Epithelial cell of proximal tubule (primary cell): ENCODE data around the gene CDS2.

GRCh38 chr20:4925343-4926015 is 75.8 kb downstream of the SLC23A2 start:
- RAMPAGE, long total RNA: no peak
- RRBS: no CpG with 5 or more reads among the region's 13 CpGs

DNA sequence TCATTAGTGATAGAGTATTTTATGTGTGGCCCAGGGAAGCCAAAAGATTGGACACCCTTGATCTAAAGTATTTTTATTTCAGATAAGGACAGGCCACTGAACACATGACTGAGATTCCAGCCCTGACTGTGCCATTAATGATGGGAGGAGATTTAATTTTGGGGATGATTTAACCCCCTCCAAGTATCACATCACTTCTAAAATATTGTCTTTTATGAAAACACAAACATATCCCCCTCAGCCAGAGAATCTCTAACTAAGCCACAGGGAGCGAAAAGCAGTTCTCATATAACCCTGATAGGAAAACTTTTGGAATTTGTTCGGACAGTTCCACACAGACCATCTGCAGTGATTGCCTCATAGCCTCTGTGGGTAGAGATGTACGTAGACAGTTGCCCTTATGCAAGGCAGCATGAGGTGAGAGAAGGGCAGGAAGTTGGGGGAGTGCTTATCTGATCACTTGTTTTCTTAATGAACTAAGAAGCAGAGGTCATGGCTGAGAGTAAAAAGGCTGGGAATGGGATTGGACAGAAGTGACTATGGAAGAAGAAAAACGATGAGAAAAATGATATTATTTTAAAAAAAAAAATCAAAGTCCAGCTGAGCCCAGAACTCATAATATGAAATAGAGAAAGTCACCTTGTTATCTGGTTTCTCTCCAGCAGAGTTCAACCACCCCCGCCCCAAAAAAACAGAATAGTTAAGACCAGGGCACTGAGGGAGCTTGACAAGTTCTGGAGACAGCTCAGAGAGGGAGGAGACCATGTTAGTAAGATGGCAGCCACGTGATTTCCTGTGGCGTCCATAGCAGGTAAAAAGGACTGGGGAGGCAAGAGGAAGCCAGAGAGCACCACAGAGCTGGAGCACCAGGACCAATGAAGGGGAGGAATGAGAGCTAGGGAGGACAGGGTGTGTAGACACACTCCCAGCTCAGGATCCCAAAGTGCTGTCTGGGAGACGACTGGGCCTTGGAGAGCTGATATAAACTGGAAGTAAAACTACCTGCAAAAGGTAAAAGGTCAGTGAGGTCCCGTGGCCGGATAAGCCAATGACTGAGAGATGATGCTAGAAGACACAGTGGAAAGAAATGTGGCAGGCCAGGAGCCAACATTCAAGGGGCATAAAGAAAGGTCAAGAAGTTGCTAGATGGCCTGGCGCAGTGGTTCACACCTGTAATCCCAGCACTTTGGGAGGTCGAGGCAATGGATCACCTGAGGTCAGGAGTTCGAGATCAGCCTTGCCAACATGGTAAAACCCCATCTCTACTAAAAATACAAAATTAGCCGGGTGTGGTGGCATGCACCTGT is 39.3 kb downstream of the SLC23A2 start:
- RAMPAGE, long total RNA: no peak
- RRBS: no CpG with 5 or more reads among the region's 14 CpGs

GRCh38 chr20:5000127-5001172 is 860 bp downstream of the SLC23A2 start:
- RAMPAGE, long total RNA: no peak
- RRBS: 2% methylated on average over 12 of the region's 55 CpGs

DNA sequence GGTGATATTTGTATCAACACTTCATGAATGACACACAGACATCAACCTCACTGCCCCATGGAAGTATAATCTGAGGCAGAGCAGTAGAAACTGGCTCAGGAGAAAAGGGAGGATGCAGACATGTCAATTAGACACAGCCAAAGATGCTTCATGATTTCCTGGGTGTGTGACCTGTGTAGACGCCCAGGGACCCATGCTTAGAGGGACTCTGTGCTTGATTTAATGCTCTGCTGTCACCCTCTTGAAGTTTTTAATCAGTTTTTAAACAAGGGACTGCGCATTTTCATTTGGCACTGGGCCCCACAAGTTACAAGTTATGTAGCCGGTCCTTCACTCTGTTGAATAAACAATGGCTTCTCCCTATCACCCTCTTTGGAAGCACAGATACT is 34.9 kb downstream of the TMEM230 start:
- RAMPAGE, long total RNA: no peak
- RRBS: no CpG with 5 or more reads among the region's 3 CpGs

- RAMPAGE, long total RNA: no peak
- RRBS: 1% methylated on average over 69 of the region's 98 CpGs
Measured at GRCh38 chr20:5126644-5127410, at the start of gene CDS2. TSS of gene CDS2 (plus strand) at chr20:5127008.

GRCh38 chr20:5547420-5548254 is 63.2 kb downstream of the GPCPD1 start:
- RAMPAGE, long total RNA: no peak
- RRBS: no CpG with 5 or more reads among the region's 8 CpGs

- RAMPAGE, long total RNA: no peak
- RRBS: no CpG with 5 or more reads among the region's 1 CpG
Measured at GRCh38 chr20:5833362-5833711, 78.0 kb upstream of the CHGB start.

DNA sequence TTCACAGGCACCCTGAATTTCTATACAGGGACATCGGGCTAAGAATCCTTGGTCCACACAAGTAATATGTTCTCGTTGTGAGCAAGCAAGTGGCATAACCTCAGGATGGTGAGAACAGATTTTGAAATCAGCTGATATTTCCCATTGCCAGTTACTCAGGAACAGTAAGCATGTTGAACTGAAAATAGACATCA is 48.7 kb upstream of the CHGB start:
- RAMPAGE, long total RNA: no peak
- RRBS: no CpG with 5 or more reads among the region's 2 CpGs

- RAMPAGE, long total RNA: no peak
- RRBS: no CpG with 5 or more reads among the region's 5 CpGs
Measured at GRCh38 chr20:6008121-6008821, 2.3 kb downstream of the CRLS1 start.

- RAMPAGE, long total RNA: no peak
- RRBS: no CpG with 5 or more reads among the region's 10 CpGs
Measured at GRCh38 chr20:6030588-6031590, 23.0 kb downstream of the LRRN4 start.

GRCh38 chr20:6075798-6076281 is 22.0 kb upstream of the LRRN4 start:
- RAMPAGE, long total RNA: no peak
- RRBS: no CpG with 5 or more reads among the region's 3 CpGs

- RAMPAGE, long total RNA: no peak
- RRBS: no CpG with 5 or more reads among the region's 2 CpGs
Measured at GRCh38 chr20:7540910-7541332, 399.3 kb downstream of the HAO1 start.

DNA sequence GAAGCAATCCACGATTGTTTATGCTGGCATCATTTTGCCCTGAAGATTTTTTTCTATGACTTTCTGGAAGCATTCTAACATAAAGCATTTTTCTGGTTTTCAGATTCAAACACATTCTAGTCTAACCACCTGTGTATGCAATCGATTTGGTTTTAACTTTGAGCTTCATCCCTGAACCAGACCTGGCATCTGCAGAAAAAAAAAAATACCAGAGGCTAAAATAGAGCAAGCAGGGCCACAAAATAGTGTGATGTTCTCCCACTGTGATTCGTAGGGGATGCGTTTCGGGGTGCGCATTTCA is 275.4 kb downstream of the HAO1 start:
- RAMPAGE, long total RNA: no peak
- RRBS: no CpG with 5 or more reads among the region's 6 CpGs

DNA sequence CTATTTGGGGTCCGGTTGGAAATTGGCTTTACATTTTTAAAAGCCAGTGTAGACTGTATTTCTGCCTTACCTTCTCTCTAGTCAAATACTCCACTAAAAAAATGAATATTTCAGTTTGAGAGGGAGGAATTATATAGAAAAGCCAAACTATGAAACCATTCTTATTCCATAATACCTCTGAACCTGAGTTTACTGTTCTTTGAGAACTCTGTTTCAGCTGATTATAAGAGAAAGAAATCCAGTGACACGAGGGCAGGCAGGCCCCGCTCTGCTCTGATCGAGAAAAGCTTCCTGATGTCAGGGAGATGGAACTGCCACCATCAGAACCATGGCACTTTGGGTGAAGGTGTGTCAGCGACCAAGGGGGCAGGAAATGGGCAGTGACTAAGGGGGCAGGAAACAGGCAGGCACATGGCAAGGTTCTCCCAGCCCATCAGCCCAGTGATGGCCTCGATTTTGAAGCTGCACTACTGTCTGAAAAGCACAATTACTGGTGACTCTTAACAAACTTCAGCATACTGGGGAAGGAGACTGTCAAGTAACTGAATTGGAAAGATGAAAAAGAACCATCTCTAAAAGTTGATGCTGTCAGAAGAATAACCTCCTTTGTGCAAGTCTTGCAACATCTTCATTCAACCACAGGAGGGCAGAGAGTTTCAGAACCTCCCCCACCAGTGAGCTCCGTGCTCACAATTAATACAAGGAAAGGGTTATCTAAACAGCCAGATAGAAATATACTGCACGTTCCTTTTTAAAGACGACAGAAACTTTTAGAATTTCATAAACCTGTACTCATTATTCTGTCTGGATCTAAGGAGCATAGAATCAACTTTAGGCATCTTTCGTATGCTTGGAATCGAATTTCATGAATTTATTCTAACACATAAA is 39.2 kb downstream of the TMX4 start:
- RAMPAGE, long total RNA: no peak
- RRBS: no CpG with 5 or more reads among the region's 11 CpGs

DNA sequence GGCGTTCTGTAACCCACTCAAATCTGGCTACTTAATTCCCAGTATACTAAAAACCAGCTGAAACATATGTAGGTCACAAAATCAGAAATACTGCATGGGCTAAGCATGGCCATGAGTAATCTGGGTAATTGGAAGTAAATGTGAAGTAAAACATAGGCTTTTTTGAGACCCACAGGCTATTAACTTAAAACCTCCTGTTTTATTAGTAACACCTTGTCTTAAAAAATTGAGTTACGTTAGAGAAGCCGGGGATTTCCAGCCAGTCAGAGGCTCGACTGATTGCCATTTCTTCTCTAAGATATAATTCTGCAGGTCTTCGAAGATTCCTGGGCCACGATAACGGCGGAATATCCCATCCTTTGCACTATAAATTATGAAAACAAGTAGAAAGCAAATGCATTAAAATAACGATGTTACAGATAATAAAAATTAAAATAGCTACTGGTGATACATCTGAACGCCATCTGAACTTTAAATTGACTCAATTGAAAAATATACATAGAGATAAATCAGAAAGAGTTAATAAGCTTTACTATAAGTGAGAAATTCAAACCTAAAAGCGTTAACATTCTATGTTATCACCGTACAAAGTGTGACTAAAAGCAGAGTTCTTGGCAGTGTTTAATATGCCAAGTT is 19.9 kb downstream of the TMX4 start:
- RAMPAGE, long total RNA: no peak
- RRBS: no CpG with 5 or more reads among the region's 12 CpGs

GRCh38 chr20:8007404-8008290 is 11.9 kb downstream of the TMX4 start:
- RAMPAGE, long total RNA: no peak
- RRBS: no CpG with 5 or more reads among the region's 3 CpGs

- RAMPAGE, long total RNA: no peak
- RRBS: 1% methylated on average over 5 of the region's 35 CpGs
Measured at GRCh38 chr20:8018764-8019332, 713 bp downstream of the TMX4 start.

DNA sequence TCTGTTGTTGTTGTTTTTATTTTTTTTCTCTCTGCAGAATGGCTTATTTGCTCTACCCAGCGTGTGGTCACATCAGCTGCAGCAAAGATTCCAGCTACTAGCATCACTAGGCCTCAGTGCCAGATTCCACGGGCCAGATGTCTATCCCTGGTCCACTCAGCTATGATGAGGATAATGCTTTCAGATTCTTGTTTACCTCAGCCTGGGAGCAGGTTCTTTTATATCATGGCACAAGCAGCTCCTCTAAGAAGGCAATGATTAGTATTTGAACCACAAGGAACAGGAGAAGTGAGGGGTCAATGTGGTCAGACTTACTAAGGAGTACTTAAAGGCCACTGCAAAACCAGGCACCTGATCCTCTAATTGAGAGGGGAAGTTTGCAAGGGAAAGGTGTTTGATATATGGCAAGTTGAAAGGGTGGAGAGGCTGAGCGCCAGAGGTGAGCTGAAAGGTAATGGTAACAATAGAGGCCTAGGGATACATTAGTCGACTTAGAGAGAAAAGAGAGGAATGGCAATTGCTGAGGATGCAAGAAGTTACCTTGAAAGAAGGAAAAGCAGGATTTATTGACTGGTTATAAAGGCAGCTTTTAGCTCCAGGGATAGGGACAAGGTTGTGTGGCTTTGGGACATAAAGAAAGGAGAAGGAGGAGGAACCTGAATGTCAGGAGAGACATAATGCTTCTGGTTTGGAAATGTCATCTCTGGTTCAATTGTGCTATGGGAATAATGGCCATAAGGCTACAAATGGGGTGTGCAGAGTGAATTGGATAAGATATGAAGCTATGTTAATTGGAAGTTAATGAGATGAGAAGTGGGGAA is 110.3 kb downstream of the PLCB1 start:
- RAMPAGE, long total RNA: no peak
- RRBS: no CpG with 5 or more reads among the region's 4 CpGs

DNA sequence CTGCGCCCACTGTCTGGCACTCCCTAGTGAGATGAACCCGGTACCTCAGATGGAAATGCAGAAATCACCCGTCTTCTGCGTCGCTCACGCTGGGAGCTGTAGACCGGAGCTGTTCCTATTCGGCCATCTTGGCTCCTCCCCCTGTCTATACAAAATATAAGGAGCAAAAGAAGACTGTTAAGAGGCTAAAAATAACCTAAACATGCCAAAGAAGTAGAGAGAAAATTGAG is 468.0 kb upstream of the PLCB4 start:
- RAMPAGE, long total RNA: no peak
- RRBS: no CpG with 5 or more reads among the region's 8 CpGs

GRCh38 chr20:8717514-8717916 is 351.4 kb upstream of the PLCB4 start:
- RAMPAGE, long total RNA: no peak
- RRBS: no CpG with 5 or more reads among the region's 4 CpGs